AG10803 (cell line): Measurements from ENCODE around the genes GABRR3, OR5K1, GPR15 and TBC1D23.

DNA sequence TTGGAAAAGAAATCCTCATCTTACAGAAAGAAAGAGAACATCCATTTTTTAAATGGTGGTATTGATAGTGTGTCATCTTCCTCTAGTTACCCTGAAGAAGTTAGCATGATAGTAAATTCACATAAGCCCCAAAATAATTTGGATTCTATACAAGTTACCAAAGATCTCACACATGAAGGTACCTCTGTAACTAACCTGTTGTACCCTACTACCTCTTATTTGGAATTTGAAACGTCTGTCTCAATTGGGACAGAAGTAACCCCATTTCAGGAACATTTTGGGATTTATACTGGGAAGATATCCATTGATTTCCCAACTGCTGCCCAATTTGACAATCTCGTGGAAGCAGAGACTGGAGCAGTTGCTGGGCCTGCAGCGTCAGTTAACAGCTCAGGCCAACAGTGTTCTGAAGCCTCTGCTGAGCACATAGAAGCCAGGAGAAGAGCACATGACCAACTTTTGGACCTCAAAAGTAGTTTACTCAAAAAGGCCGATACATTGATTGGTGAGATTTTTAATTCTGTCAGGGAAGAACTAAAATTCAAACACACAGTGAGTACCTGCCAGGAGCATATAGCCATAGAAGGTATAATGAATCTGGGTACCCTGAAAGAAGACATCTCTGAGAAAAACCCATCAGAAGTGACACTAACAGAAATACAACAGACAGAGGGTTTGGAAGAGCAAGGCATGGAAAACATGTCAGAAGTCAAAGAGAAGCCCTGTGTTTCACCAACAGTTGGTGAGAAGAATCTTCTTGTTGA lies 52.7 kb downstream of the CRYBG3 start:
- RRBS = no CpG with 5 or more reads among the region's 4 CpGs

DNA sequence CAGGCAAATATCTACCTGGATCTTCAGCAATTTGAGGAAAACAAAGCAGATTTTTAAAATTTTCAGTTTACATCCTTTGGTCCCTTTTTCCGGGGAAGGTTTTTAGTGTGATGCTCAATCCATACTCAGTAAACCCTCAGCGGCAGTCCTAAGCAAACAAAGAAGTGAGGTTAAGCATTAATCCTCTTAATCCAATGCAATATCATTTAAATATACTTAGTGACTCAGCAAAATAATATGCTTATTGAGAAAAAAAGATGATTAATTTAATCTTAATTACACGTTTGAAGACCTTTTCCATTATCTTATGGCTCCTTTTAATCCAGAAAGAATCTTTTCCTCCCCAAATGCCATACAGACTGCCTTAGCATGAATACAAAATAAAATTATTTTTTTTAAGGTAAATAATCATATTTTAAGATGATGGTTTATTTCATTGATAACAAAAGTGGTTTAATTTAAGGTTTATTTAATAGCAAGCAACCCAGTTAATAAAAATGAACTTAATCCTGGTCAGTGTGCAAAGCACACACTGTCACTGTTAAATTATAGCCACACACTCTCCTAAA lies at the start of gene GABRR3:
TSS of gene GABRR3 (minus strand) at position 141 of the 569 bp plus-strand sequence.
- RRBS = no CpG with 5 or more reads among the region's 3 CpGs

- RRBS = no CpG with 5 or more reads among the region's 2 CpGs
Observed at GRCh38 chr3:98462865-98463422, at the start of gene OR5K1. TSS of gene OR5K1 (plus strand) at chr3:98463201.

DNA sequence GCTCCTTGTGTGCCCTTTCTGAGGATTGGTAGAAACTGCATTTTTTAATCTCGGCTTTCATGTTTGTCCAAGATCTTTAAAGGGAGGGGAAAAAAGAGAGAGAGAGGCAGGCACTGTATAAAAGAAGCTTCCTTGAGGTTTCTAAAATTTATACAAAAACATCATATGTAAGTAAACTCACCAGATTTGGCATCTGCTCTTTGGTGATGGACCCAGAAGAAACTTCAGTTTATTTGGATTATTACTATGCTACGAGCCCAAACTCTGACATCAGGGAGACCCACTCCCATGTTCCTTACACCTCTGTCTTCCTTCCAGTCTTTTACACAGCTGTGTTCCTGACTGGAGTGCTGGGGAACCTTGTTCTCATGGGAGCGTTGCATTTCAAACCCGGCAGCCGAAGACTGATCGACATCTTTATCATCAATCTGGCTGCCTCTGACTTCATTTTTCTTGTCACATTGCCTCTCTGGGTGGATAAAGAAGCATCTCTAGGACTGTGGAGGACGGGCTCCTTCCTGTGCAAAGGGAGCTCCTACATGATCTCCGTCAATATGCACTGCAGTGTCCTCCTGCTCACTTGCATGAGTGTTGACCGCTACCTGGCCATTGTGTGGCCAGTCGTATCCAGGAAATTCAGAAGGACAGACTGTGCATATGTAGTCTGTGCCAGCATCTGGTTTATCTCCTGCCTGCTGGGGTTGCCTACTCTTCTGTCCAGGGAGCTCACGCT lies at the start of gene GPR15:
TSS of gene GPR15 (plus strand) at position 151 of the 733 bp plus-strand sequence.
- RRBS = no CpG with 5 or more reads among the region's 11 CpGs

DNA sequence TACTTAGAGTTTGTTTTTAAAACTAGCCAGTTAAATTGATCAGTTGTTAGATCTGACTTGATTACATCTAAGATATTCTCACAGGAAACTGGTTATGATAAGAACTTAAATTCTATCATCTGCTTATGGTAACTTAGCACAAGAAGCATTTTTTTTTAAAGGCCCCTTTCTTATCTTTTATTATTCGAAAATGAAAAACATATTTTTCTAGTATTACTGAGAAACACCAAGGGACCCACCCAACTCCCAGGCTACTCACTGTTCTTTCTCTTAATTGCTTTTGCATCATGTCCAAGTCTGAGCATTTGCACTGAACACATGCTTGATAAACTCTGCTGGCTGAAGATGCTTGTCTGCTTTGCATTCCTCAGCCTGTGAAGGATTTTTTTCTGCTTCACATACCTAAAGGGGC lies 84.4 kb upstream of the DCBLD2 start:
- RRBS = no CpG with 5 or more reads among the region's 1 CpG

DNA sequence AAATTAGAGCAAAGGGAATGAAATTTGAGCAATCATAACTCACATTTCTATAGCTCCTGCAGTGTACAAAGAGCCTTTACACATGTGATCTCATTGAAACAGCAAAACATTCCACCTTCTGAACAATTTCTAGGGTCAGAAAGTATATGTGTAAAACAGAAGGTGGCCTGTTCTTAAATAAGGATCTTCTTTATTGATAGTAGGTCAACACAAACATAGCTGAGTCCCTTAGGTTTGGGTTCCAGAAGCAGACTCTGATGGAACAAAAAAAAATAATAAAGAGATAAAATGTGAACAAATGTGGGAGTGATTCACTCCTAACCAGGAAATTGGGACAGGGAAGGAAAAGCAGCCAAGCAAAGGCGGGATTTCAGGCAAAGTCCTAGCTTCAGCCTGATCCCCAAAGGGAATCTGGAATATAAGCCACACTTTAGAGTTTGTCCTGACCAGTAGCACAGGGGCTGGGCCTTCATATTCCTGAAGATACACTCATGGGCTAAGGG lies 135.2 kb upstream of the COL8A1 start:
- RRBS = no CpG with 5 or more reads among the region's 1 CpG

DNA sequence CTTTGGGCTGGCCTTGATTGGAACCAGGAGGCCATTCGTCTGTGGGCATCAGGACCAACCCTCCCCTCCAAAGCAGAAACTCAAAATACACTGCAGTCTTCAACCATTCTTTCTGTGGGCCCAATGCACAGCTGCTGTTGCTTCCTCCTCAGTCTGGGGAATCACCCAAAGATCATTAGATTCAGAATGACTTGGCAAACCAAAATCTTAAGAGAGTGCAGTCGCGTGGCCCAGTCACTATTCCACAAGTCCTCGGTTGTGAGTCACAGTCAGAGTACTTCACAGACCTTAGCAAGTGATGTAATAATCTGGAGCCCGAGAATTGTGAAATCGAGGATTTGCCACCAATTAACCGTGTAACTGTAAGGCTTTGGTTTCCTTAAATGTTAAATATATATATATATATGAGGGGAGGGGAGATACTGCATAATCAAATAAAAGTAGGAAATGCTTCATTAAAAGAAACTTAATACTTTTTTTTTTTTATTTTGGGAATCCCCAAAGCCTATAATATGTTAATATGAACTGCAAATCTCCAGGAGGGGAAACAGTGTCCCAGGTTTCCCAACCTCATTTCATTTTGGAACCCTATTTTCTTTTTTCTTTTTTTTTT lies 132.4 kb upstream of the COL8A1 start:
- RRBS = no CpG with 5 or more reads among the region's 7 CpGs

GRCh38 chr3:99877818-99878470 lies 60.3 kb downstream of the CMSS1 start:
- RRBS = no CpG with 5 or more reads among the region's 1 CpG

DNA sequence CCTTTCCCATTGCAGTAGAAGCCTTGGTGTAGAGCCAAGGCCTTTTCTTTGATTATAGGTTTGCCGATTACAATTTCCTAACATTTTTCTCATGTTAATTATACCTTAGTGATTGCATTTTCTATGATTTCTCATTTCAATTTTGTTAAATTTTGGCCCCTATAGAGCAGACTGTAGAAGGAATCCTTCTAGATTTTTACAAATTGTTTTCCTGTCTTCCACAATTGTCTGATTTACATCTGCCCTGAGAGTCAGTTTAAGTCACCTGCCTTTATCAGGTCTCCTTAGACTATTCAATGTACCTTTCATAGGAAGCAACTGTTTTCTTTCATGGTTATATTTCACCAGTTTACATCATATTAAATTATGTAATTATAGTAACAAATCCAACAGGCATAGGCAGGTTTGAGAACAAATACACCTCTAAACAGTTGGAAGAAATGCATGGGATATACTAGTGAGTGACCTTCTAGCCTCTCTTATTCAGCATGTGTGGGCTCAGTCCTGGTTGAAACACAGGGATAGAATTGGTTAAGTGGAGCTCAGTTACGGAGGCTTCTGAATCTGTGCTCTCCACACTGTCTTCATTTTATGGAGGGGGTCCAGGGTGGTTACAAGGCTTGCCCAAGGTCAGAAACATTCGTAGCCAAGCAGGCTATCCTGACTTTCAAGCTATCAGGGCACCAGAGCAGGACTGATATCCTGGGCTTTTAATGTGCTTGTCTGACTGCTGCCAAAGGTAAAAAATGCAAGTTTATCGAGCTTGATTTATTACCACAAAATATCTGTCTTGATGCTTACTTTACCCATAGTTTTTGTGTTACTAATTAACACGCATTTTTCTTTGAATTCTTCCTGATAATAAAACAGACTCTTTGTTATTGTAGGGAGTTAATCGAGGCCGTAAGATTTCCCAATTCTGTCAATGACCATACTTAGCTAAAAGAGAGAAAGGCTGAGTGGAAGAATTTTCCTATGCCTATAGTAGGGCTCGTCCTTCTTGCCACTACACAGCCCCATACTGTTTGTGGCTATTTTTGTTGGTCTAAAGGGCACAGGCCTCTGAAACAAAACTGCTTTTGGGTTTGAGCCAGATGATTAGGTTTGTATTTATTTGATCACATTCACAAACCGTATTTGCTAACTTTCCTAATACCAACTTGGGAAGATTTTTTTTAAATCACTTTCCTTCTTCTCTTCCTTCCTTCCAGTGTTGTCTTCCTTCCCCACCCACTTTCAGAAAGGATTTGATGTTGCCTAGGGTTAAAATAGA lies 89.6 kb downstream of the FILIP1L start:
- RRBS = no CpG with 5 or more reads among the region's 9 CpGs

DNA sequence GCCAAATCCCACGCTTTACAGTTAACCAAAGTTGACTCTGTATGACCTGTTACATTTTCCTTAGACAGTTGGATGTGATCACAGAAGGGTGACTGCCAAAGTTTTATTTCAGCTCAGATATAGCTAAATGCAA lies 73.4 kb downstream of the FILIP1L start:
- RRBS = no CpG with 5 or more reads among the region's 1 CpG

DNA sequence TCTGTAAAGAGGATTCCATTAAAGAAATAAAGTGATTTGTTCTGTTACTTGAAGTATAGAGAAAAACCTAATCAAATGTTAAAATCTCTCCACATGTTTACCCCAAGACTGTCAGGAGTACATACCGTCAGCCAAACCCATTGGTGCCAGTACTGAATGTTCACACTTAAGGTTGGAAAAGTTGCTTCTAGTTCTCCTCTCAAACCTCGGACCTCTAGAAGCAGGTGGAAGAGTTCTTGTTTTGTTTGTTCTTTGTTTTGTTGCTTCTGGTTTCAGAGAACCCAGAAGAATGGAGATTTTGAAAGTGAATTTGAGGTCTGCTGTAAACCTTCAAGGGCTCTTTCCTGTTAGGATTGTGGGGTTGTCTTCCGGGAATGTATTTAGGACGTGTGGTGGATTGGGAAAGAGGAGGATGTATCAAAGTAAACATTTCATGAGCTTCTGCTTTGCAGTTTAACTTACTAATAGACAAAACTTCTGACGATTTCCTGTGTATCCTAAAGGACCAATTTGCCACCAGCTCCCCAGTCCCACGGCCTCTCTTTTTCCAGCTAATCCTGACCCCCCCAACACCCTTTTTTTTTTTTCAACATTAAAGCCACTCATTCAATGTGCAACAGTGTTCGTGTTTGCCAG lies 50.4 kb downstream of the FILIP1L start:
- RRBS = no CpG with 5 or more reads among the region's 7 CpGs

DNA sequence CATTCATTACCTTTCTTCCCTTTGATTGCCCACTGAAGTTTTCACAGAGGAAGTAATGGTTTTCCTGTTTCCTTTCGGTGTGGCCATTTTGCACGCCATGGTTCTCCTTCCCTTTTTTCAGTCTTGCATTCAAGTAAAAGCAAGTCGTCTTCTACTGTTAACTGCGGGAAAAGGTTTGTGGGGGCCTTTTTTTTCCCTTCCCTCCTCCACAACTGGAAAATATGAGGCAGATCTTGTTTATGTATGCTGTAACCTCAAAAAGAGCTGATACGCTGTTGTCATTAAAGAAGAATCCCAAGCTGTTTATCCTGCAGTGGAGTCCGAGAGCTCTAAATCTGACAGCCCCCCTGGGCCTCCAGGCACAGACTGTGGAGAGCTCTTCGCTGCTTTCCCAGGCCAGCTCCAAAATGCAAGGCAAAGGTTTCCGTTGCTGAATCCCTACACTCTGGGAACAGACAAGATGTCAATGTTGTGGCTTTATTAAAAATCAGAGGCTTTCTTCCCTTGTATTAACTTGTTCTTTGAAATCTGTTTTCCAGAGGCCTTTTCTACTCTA lies 40.3 kb downstream of the FILIP1L start:
- RRBS = no CpG with 5 or more reads among the region's 8 CpGs

DNA sequence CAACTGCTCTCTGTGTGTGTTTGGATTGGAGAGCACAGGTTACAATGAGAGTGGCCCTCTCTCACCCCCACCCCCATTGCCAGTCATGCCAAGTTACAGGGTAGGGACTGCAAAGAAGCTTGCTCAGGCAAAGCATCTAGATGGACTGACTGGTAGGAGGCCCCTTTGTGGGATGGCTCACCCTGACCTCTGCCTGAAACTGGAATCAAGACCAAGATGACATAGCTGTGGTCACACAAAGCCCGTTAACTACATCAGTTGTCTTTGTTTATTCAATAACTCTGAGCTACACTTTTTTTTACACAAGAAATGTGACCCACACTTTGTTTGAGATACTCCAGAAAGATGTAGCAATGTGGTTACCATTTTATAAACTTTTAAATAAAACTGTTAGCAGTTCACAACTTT lies 10.2 kb downstream of the FILIP1L start:
- RRBS = no CpG with 5 or more reads among the region's 1 CpG

- RRBS = under 1% methylated on average over 12 of the region's 40 CpGs
Observed at GRCh38 chr3:100260618-100261145, at the start of gene TBC1D23. TSS of gene TBC1D23 (plus strand) at chr3:100260992.

GRCh38 chr3:100269671-100270377 lies 9.0 kb downstream of the TBC1D23 start:
- RRBS = no CpG with 5 or more reads among the region's 4 CpGs

- RRBS = no CpG with 5 or more reads among the region's 13 CpGs
Observed at GRCh38 chr3:100521328-100522106, 29.1 kb downstream of the TMEM45A start.

GRCh38 chr3:100635211-100635868 lies 25.9 kb downstream of the ADGRG7 start:
- RRBS = no CpG with 5 or more reads among the region's 5 CpGs

DNA sequence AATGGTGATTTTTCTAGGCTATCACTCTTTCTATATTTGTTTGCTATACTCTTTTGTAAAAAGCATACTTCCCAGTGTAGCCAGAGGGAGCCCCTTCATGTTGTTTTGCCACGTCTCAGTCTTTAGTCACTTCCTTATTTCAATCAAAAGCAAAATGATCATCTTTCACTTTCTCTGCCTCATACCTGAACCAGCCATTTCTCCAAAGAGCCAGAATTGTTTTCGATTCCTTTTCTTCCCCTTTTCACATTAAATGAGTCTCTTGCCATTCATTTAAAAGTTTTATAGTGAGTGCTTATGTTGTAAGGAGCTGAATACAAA lies 41.4 kb downstream of the ADGRG7 start:
- RRBS = no CpG with 5 or more reads among the region's 2 CpGs

- RRBS = no CpG with 5 or more reads among the region's 9 CpGs
Observed at GRCh38 chr3:100697099-100697663, 12.1 kb upstream of the TFG start.

DNA sequence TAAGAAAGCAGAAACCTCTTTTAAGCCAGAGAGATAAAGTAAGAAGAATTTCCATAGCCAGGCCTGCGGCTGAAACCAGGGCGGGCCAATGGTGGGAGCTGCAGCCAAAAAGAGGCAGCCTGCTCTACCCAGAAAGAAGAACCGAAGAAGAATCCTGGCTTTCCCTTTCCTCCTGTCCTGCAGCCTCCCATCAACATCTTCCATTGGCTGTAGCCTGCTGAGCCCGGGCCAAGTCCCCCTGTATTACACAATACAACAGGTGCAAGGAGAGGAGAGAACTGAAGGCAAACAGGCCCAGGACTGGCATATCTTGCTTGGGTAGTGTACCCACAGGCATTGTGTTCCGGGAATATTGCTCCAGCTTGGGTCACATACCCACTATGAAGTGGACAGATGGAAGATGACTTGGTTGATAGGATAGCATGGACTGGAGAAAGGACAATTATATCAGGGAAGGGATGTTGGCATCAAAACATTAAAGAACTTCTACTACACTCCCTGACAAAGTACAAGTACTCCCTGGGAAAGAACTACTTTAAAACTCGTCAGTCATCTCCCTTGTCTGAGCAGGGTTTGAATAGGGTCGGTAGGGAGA lies 11.4 kb upstream of the TFG start:
- RRBS = no CpG with 5 or more reads among the region's 7 CpGs